Progenitor cell of endocrine pancreas (in vitro differentiated cells): Measurements from ENCODE around the gene ZBTB45.

GRCh38 chr19:58519450-58520494 is at the start of gene ZBTB45:
TSS of gene ZBTB45 (minus strand) at chr19:58519810.
- PRO-cap: bidirectional peak, plus-strand start at chr19:58519808, minus-strand start at chr19:58519797; bidirectional peak, plus-strand start at chr19:58519898, minus-strand start at chr19:58519962; bidirectional peak, plus-strand start at chr19:58520155, minus-strand start at chr19:58520105

- PRO-cap: bidirectional peak, plus-strand start at chr19:58543715, minus-strand start at chr19:58543668
Measured at GRCh38 chr19:58543578-58543872, 339 bp upstream of the TRIM28 start.

GRCh38 chr19:58557710-58558089 is 711 bp downstream of the UBE2M start:
- PRO-cap: no peak

- PRO-cap: no peak
Measured at GRCh38 chr19:58576189-58576504, 3.0 kb upstream of the MZF1 start.